Stomach (tissue), 7 donors: ENCODE data around the gene PRDM10.

GRCh38 chr11:128695533-128696748, 2.1 kb downstream of the FLI1 start:
- PRO-cap, result bidirectional peak, plus-strand start at chr11:128696083, minus-strand start at chr11:128695987
- RAMPAGE, long total RNA, 5 experiments, result no peak in any of the 5 experiments
- RRBS, result no CpG with 5 or more reads among the region's 10 CpGs

- PRO-cap, result no peak
- RAMPAGE, long total RNA, 5 experiments, result no peak in any of the 5 experiments
- RRBS, result no CpG with 5 or more reads among the region's 7 CpGs
Observed at GRCh38 chr11:128891834-128892431, 777 bp downstream of the KCNJ5 start.

- PRO-cap, result no peak
- RAMPAGE, long total RNA, 5 experiments, result no peak in any of the 5 experiments
- RRBS, result no CpG with 5 or more reads among the region's 4 CpGs
Observed at GRCh38 chr11:128894604-128894932, 3.4 kb downstream of the KCNJ5 start.

GRCh38 chr11:128906259-128906748, 15.1 kb downstream of the KCNJ5 start:
- PRO-cap, result no peak
- RAMPAGE, long total RNA, 5 experiments, result no peak in any of the 5 experiments
- RRBS, result no CpG with 5 or more reads among the region's 5 CpGs

- PRO-cap, result no peak
- RAMPAGE, long total RNA, 5 experiments, result no peak in any of the 5 experiments
- RRBS, result 30% methylated on average over 2 of the region's 5 CpGs
Observed at GRCh38 chr11:128928445-128928943, 14.2 kb downstream of the TP53AIP1 start.

GRCh38 chr11:129004743-129005236, 62.1 kb upstream of the TP53AIP1 start:
- PRO-cap, result no peak
- RAMPAGE, long total RNA, 5 experiments, result start-site peak on the minus strand in 1 of 5 experiments, at chr11:129004992-129005115 at its widest, 14 reads per replicate
- RRBS, result no CpG with 5 or more reads among the region's 2 CpGs

GRCh38 chr11:129027337-129027715, 84.7 kb upstream of the TP53AIP1 start:
- PRO-cap, result no peak
- RAMPAGE, long total RNA, 5 experiments, result start-site peak on the minus strand in 1 of 5 experiments, at chr11:129027467-129027677 at its widest, 5 to 9 reads per replicate
- RRBS, result no CpG with 5 or more reads among the region's 3 CpGs

- PRO-cap, result no peak
- RAMPAGE, long total RNA, 5 experiments, result start-site peak on the minus strand in 1 of 5 experiments, at chr11:129031084-129031200 at its widest, 7 reads per replicate
- RRBS, result no CpG with 5 or more reads among the region's 4 CpGs
Observed at GRCh38 chr11:129030850-129031312, 88.2 kb upstream of the TP53AIP1 start.

DNA sequence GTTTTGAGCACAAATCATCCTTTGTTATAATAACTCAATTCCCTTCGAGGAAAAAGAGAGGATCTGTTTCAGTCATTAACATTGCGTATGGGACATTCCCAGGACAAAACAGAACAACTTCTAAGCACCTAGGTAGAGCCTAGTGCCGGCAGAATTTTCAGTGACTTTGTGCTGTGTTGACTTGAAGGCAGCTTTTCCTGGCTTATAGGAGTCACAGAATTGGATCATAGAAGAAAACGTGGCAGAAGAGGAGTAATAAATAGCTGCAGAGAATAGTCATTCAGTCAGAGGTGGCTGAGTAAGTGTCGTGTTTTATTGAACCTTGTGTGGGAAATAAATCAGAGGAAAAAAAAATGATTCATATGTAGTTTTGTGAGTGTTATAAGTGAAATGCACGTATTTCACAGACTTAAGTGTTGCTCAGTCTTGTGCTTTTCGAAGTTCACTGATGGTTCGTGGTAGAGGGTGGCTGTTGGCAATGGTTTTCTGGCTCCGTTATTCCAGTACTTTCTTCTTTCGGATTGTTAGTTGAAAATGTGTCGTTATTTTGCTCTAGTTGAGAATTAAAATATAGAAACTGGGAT, 2.1 kb downstream of the BARX2 start:
- PRO-cap, result no peak
- RAMPAGE, long total RNA, 5 experiments, result no peak in any of the 5 experiments
- RRBS, result no CpG with 5 or more reads among the region's 11 CpGs

DNA sequence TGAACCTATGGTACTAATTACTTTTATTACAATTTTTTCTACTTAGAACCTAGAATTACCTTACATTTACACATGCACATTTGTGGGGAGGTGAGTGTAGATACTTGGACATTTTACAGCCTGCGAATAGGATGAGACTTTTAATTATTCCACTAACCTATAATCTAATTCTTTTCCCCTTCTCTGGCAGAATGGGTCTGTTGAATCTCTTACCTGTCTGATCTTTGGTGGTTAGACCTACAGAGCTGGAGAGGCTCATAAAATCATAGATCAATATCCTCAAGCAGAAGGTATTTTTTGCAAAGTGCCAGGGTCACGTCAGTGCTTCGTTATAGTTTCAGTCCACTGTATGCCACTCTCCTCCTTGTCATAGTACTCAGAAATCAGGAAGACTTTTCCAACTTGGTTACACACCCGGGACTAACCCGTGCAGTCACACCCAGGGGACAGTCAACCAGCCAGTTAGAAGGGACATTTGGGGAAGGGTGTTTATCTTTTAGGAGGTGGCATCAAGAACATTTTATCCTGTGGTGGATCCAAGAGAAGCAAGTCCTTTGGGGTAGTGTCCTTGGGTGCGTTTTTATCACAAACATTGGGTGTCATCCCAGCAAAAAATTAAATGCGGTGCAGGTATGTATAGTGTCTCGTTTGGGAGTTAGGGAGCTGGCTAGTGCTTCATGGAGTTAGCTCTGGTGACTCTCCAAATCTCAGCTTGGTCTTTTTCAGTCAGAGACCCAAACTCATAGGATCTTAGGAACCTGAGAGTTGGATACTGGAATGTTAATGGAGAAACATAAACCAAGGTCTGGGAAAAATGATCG, 4.3 kb downstream of the BARX2 start:
- PRO-cap, result no peak
- RAMPAGE, long total RNA, 5 experiments, result no peak in any of the 5 experiments
- RRBS, result no CpG with 5 or more reads among the region's 9 CpGs

DNA sequence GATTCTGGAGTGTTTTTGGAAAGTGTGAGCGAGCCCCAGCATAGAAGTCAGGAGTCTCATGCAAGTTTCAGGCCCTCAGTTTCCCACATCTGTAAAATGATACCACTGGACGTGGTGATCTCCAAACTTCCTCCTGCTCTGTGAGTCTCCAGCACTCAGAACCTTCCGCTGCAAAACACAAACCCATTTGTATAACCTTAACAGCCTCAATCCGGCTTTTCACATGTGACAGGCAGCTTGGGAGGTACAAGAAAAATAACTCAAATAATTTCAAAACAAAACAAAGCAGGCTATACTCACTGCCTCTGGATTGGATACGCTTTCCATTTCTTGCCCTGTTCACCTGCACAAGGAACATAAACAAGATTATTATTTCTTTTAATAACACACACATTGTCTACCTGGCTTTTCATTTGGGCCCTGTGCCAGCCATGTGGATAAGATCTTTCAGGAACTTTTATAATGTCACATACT, 217.2 kb downstream of the BARX2 start:
- PRO-cap, result no peak
- RAMPAGE, long total RNA, 5 experiments, result no peak in any of the 5 experiments
- RRBS, result no CpG with 5 or more reads among the region's 5 CpGs

- PRO-cap, result bidirectional peak, plus-strand start at chr11:130002938, minus-strand start at chr11:130002835; unidirectional peak, plus-strand start at chr11:130003205; bidirectional peak, plus-strand start at chr11:130003313, minus-strand start at chr11:130003304
- RAMPAGE, long total RNA, 5 experiments, result start-site peak on the plus strand in 1 of 5 experiments, at chr11:130003297-130003359 at its widest, 14 reads per replicate; start-site peak on the minus strand in 3 of 5 experiments, at chr11:130002761-130002853 at its widest, 22 to 87 reads per replicate
- RRBS, result 3% methylated on average over 11 of the region's 67 CpGs
Observed at GRCh38 chr11:130002674-130003481, at the start of gene PRDM10. TSS of gene PRDM10 (minus strand) at chr11:130002835.

- PRO-cap, result no peak
- RAMPAGE, long total RNA, 5 experiments, result no peak in any of the 5 experiments
- RRBS, result no CpG with 5 or more reads among the region's 17 CpGs
Observed at GRCh38 chr11:130043513-130044241, 26.0 kb upstream of the APLP2 start.

GRCh38 chr11:130109199-130109781, 39.6 kb downstream of the APLP2 start:
- PRO-cap, result no peak
- RAMPAGE, long total RNA, 5 experiments, result no peak in any of the 5 experiments
- RRBS, result no CpG with 5 or more reads among the region's 2 CpGs

GRCh38 chr11:130118740-130119419, 40.7 kb upstream of the ST14 start:
- PRO-cap, result no peak
- RAMPAGE, long total RNA, 5 experiments, result no peak in any of the 5 experiments
- RRBS, result no CpG with 5 or more reads among the region's 7 CpGs

- PRO-cap, result no peak
- RAMPAGE, long total RNA, 5 experiments, result no peak in any of the 5 experiments
- RRBS, result no CpG with 5 or more reads among the region's 10 CpGs
Observed at GRCh38 chr11:130143284-130143768, 16.3 kb upstream of the ST14 start.

- PRO-cap, result no peak
- RAMPAGE, long total RNA, 5 experiments, result no peak in any of the 5 experiments
- RRBS, result no CpG with 5 or more reads among the region's 12 CpGs
Observed at GRCh38 chr11:130161220-130162047, 1.9 kb downstream of the ST14 start.

DNA sequence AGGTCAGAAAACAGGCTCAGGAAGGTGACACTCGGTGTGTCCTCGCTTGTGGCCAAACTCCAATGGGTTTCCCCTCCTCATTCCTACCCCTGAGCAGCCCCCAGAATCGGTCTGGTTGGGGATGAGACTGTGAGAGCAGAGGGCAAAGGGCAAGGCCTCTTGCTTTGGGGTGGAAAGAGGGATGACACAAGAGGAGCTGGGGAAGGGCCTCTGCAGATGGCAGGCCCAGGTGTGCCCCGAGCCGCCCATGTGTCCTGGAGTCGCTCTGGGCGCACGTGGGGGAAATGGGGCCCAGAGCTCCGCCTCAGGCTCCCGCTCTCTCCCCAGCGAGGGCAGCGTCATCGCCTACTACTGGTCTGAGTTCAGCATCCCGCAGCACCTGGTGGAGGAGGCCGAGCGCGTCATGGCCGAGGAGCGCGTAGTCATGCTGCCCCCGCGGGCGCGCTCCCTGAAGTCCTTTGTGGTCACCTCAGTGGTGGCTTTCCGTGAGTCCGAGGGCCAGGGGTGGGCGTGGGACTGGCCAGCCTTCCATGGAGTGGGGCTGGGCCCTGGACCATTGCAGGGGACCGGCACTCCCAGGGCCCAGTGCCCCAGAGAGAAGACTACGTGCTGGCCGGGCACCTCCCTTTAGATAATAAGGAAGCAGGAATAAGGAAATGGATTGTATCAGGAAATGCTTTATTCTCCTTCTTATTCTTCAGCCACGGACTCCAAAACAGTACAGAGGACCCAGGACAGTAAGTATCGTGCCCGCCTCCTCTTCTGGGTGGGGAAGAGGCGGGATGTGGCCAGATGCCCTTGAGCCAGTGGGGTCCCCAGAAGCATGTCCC, 30.0 kb downstream of the ST14 start:
- PRO-cap, result no peak
- RAMPAGE, long total RNA, 5 experiments, result no peak in any of the 5 experiments
- RRBS, result 17% methylated on average over 3 of the region's 34 CpGs

- PRO-cap, result no peak
- RAMPAGE, long total RNA, 5 experiments, result start-site peak on the minus strand in 1 of 5 experiments, at chr11:130230094-130230525 at its widest, 5 reads per replicate
- RRBS, result no CpG with 5 or more reads among the region's 4 CpGs
Observed at GRCh38 chr11:130230060-130231094, 70.8 kb downstream of the ST14 start.

- PRO-cap, result no peak
- RAMPAGE, long total RNA, 5 experiments, result no peak in any of the 5 experiments
- RRBS, result no CpG with 5 or more reads among the region's 12 CpGs
Observed at GRCh38 chr11:130389280-130389796, 39.1 kb downstream of the ADAMTS8 start.